Aorta (tissue), 1 donor: ENCODE measurements around a stretch of chr4.

- PRO-cap = no peak
Observed at GRCh38 chr4:7045892-7046256, 2.7 kb downstream of the TADA2B start.

- PRO-cap = no peak
Observed at GRCh38 chr4:7155225-7156039, 36.9 kb upstream of the SORCS2 start.

DNA sequence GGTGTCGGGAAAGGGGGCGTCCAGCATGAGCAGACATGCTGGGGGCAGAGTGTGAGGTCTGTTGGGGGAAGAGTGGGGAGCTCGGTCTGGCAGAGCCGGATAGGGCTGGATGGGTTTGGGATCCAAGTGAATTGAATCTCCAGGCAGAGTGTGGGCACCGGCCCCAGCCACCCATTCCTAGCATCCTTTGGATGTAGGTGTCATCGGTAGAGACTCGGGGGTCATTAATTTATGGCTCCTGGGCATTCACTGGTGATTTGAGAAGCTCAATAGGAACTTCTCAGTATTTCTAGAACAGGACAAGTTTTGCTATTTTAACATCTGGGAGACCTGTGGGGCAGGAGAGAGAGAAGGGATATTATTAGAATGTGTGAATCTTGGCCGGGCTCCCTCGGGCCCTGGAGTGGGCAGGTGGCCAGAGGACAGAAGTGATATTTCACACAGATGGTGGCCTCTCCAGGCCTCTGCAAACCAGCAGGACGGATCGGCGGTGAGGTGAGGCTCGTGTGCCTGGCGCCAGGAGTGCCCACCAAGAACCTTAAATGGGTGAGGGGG, 64.5 kb downstream of the SORCS2 start:
- PRO-cap = no peak

DNA sequence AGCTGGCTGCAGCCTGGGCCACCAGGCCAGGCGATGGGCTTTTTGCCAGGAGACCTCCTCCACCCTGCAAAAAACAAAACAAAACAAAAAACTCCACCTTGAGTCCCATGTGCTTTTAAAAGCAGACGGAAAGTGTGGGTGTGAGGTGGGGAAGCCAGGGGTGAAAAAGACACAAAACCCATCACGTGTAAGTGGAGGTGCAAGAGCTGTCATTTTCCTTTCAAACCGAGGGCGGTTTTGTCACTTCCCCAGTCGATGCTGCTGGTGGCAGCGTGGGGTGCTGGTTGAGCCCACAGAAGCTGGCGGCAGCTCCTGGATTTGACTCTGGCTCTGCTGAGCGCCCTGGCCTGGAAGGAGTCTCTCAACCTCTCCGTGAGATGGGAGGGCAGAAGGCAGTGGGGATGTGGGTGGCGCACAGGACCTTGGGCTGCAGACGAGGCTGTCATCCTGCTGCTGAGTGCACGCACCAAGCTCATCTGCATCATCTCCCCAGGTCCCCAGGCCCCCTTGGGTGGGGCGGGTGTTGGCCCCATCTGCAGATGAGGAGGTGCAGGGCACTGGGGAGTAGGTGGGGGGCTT, 110.0 kb downstream of the PSAPL1 start:
- PRO-cap = no peak

- PRO-cap = no peak
Observed at GRCh38 chr4:7649655-7650594, 215.2 kb upstream of the PSAPL1 start.

DNA sequence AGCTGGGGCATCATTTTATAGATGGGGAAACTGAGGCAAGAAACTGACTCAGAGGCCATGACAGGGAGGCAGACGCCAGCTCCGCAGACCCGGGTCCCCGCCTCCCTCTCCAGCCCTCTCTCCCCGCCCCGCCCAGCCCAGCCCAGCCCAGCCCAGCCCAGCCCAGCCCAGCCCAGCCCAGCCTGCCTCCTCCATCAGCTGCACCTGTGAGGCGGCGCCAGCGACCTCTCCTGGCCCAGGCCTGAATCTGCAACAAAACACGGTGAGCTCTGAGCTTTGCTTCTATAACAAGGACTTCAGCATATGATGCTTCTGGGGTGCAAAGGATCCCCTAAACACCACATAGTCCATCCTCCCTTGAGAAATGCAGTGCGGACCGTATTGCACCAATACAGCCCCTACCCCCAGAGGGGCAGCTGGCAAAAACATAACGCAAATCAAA, 215.9 kb upstream of the PSAPL1 start:
- PRO-cap = no peak

GRCh38 chr4:7652617-7653031, 217.9 kb upstream of the PSAPL1 start:
- PRO-cap = no peak

DNA sequence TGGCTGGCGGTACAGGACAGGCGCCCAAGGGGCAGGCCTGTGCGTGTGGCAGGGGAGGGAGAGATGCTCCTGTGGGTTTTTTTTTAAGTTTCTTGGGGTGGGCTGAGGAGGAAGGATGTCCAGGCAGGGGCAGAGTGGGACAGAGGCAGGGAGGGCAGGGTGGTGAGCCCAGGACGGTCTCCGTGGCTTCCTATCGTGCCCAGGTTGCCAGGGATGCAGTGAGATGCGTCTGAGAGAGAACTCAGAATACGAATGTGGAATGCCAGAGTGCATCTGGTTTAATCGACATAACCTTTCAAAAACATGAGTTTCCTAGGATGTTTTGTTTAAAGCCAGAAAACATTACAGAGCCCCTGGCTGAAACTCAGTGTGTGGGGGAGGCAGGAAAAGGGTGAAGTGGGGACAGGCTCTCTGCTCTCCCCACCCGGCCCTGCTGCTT, 240.9 kb downstream of the AFAP1 start:
- PRO-cap = no peak

- PRO-cap = no peak
Observed at GRCh38 chr4:7777024-7777668, 162.5 kb downstream of the AFAP1 start.

DNA sequence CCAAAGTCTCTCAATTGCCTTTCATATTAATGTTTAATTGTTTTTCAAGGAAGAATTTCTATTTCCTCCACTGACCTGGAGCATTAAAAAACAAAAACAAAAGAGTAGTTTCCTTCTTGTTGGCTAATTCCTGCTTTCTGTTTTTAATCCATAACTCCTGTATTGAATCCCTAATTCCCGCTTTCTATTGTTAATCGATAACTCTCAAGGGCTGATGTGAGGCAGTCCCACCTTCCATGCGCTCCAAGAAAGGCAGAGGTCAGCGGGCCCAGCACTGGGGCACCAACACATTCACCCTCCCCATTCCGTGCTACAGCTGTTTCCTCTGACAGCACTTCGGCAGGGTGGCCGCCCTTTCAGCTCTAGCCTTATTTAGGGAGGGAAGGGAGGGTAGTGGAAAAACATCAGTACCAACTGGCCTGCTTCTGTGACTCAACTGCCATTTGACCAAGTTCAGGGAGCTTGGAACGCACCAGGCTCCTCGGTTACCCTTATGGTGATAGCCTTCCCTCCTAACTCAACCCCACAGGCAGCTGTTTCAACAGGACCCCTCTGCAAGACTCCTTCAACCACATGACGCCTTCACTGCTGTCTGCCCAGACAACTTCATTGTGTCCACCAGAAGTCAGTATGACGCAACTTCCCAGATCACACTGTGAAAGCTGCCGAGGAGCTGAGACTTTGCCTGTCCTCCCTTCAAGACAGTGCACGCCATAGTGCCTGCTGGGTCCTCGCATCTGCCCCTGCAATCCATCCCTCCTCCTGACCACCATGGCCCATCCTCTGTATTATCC, 132.3 kb downstream of the AFAP1 start:
- PRO-cap = no peak

DNA sequence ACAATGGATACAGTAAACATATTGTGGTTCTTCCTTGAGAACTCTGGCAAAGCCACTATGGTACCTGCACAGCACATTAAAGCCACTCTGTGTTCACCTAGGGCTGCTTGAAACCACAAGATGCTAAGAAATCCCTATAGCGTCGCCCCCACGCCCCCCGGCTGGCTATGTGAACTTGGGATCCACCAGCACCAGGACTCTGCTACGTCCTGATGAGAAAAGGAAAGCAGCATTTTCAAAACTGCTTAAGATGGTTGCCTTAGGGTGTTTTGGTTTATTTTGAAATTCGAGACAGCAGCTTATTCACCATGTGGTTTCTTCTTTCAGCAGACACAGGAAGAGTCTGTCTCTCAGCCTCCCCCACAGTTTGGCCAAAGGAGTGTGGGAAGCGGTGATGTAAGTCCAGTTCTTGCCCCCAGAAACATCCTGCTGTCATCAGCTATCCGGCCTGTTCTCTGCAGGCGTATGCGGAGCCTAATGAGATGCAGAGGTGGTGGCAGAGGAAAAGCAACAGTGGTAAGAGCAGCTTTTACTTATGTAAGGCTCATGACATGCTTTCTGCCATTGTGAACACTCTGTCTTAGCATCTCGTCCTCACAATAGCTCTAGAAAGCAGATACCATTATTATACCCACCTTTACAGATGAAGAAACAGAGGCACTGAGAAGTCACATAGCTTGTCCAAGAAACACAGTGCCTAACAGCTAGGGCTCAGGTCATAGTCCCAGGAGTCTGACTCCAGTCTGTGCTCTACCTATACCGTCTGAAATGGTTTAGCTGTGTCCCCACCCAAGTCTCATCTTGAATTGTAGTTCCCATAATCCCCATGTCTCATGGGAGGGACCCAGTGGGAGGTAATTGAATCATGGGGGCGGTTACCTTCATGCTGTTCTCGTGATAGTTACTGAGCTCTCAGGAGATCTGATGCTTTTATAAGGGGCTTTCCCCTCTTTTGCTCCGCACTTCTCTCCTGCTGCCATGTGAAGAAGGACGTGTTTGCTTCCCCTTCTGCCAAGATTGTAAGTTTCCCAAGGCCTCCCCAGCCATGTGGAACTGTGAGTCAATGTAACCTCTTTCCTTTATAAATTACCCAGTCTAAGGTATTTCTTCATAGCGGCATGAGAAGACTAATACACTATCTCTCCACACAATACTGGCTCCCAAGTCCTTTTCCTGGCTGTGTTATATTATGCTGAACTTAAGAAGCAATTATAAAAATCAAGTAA, 111.1 kb downstream of the AFAP1 start:
- PRO-cap = no peak

DNA sequence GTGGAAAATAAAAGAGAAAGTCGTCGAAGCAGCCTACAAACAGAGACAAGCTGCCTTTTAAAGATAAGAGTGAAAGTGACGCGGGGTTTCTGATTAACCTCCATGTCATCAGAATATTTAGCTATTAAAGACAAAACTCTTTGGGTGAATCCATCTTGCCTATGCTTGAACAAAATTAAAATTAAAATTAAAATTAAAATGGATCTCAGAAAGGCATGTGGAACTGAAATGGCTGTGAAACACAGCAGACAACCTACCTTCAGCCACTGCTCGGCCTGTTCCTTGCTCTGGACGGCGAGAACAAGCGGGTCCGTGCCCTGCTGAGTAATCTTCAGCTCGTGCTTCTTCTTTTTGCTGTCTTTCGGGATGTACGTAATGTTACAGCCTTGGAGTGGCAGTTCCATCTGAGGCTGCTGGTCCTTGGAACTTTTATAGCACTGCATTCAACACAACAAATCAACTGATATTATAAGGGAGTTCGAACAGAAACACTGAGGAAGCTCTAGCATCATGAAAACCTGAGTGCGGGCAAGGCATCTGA, 101.3 kb downstream of the AFAP1 start:
- PRO-cap = no peak

- PRO-cap = no peak
Observed at GRCh38 chr4:7978331-7978903, 38.8 kb upstream of the AFAP1 start.

DNA sequence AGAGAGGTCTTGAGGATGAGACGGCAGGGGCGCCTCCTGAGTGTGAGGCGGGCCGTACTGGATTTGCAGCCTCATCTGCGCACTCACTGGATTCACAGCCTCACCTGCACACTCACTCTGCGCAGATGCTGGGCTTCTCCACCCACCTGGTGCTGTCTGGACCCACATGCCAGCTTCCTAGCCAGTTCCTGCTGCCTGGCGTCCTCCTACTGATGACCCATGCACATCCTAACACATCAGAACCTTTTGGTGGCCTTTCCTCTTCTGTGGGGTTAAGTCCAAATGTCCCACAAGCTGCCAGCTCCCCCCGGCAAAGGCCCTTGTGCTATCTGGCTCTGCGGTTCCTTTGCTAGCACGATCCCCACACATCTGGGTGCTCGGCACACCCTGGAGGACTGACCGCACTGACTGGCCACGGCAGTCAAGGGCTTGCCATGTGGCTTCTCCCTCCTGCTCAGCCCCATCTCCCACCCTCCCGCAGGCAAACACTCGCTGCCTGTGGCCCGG, 39.3 kb upstream of the AFAP1 start:
- PRO-cap = no peak

- PRO-cap = no peak
Observed at GRCh38 chr4:8028359-8028991, 88.8 kb upstream of the AFAP1 start.

GRCh38 chr4:8112481-8113187, 46.0 kb downstream of the ABLIM2 start:
- PRO-cap = no peak

- PRO-cap = no peak
Observed at GRCh38 chr4:8117224-8117814, 41.3 kb downstream of the ABLIM2 start.

GRCh38 chr4:8150620-8151106, 8.0 kb downstream of the ABLIM2 start:
- PRO-cap = no peak

DNA sequence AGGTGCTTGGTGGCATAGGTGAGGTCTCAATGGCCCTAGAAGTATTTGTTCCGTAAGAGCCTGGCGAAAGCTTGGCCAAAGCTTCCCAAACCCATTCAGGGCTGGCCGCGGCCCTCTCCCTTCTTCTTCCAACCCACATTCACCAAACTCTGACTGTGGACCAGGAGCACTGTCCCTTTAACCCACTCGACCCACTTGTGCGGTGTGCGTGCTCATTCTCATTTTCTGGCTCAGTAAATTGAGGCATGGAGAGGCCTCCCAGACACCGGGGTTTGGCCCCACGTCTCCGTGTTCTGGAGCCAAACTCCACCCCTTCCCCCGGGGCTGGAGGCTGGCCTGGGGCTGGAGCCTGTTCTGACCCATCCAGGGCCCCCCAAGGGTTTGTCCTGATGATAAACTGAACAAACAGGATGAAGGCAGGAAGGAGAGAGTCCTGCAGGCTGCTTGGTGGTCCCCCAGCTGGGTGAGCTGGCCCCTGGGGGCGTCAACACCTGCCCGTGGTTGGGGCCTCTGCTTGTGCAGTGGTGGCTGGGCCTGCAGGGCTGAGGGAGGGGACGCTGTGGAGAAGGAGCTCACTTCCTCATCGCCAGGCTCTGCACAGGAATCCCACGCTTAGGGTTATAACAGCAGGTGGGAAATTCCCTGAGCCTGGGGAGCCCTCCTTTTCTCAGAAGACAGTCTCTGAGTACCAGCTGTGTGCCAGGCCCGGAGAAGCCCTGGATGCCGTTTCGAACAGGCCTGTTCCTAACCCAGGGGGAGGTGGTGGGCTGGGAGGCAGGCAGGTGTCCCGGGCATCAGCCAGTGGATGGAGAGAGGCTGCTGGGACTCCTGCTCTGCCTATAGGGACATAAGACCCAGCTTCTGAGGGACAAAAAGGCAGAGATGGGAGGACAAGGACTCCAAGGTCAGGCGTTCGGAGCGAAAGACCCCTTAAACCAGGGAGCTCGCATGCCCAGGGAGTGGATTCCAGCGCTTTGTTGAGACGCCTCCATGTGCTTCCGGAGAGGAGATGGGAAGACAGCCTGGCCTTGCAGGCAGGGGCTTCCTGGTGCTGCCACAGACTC, 2.3 kb downstream of the SH3TC1 start:
- PRO-cap = no peak

- PRO-cap = no peak
Observed at GRCh38 chr4:8211111-8211909, 12.2 kb downstream of the SH3TC1 start.